AG04450 (cell line): ENCODE data around the genes SEPTIN7, ELMO1, GPR141 and STARD3NL.

DNA sequence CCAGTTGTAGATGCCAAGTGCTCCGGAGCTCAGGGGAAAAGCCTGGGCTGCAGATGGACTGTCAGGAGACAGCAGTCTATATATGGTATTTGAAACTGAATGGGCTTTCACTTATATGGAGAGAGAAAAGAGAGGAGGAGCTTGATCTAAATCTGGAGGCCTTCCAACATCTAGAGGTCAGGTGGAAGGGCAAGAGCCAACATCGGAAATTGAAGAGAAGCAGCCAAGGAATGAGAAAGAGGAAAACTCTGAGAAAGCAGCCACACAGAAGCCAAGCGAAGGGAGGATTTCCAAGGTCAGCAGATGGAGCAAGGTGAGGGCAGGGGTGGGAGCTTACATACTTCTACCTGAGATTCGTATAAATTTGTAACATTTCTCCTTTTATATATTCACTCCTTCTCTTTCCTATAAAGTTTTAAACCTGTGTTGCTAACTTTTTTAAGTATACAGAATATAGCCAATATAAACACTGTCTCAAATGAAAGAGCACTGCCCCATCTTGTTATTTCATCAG lies 350.6 kb upstream of the BMPER start:
- CAGE, long polyA plus RNA, result no peak
- RRBS, result no CpG with 5 or more reads among the region's 4 CpGs

DNA sequence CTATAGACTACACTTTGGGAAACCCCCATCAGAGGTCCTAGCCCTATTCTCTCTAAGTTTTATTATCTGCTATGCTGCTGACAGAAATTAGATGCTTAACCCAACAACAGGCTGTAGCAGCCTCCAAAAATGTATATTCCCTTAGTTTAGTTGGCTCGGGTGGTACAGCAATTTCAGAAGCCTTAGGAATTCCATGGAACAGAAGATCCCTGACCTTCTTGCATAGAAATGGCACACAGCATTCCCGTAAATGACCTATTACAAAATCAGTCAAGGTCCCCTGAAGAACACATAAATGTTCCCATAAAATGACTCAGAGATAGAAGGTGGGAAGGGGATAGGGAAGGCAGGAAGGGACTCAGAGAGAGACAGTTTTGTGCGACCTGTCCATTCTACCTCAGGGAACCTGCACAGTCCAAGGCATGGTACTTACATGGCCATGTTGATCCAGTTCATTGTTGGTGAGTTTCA lies 9.3 kb downstream of the TBX20 start:
- CAGE, long polyA plus RNA, result no peak
- RRBS, result no CpG with 5 or more reads among the region's 3 CpGs

DNA sequence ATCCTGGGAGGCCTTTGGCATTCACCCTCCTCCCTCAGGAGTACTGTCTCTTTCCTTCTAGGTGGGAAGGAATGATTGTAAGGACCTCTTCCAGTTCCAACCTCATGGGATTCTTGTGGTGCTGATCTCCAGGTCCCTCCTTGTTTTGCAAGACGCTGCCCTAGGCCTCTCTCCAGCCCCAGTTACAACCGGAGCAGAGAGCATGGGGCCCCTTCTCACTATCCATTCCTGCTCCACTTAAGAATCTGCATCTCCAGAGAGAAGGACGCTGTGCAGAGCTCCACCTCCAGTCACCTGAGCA lies 132.8 kb upstream of the TBX20 start:
- CAGE, long polyA plus RNA, result no peak
- RRBS, result no CpG with 5 or more reads among the region's 3 CpGs

DNA sequence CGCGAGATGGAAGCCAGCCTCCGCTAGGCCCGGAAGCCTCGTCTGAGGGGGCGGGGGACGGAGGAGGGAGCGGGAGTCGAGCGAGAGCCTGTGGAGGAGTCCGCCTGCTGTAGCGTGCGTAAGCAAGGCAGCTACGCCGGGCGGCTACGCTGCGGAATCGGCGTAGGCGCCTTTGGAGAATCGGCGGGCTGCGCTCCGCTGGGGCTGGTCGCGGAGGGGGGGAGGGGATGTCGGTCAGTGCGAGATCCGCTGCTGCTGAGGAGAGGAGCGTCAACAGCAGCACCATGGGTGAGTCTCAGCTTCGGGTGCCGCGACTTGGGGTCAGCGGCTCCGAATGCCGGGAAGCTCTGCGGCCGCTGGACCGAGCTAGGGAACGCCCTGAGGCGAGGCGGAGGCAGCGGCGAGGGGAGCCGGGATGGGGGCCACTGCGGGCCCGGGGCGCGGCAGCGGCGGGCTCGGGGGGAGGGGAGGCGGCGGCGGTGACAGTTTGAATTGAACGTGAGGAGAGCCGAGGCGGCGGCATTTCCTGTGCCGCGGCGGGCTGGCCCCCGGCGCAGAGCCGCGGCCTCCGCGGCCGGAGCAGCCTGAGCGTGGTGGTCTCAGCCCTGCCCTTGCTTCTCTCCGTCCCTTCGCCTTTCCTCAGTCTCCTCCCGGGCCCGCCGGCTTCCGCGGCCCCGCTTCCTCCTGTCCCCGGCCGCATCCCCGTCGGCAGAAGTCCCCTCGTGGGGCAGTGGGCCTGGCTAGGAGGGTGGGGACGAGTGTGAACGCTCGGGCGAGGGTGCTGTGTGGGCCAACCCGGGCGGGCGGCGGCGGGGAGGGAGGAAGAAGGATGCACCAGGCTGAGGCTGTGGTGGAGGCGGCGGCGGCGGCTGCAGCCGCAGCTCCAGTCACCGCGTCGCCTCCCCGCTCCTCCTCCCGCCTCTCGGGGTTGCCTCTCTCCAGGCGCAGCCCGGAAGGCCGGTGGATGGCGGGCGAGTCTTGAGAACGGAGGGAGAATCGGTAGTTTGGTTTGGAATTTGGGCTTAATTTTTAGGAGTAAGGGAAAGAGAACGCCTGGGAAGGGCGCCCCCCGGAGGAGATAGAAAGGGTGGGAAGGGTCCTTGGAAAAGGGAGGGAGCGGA lies at the start of gene SEPTIN7:
Gene SEPTIN7 (plus strand): TSS at position 75 of the 1,121 bp plus-strand sequence.
- CAGE, long polyA plus RNA, result start-site peak on the plus strand centred at position 163 of the sequence, 206 bp wide, 1,399 and 1,112 reads in 2 replicates
- RRBS, result 2% methylated on average over 49 of the region's 115 CpGs

DNA sequence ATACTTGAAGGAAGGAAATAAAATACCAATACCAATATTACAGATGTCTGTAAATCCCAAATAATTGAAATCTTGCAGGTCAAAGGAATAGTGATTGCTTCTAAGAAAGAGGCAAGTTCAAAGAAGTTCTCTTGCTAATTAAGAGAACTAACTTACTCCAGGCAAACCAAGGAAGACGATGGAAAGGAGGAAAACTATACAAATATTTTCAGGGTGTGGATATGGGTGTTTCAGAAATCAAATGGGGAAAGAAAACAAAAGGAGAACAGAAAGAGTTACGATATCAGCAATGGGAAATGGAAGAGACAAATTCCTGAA lies 87.0 kb downstream of the SEPTIN7 start:
- CAGE, long polyA plus RNA, result no peak
- RRBS, result no CpG with 5 or more reads among the region's 2 CpGs

DNA sequence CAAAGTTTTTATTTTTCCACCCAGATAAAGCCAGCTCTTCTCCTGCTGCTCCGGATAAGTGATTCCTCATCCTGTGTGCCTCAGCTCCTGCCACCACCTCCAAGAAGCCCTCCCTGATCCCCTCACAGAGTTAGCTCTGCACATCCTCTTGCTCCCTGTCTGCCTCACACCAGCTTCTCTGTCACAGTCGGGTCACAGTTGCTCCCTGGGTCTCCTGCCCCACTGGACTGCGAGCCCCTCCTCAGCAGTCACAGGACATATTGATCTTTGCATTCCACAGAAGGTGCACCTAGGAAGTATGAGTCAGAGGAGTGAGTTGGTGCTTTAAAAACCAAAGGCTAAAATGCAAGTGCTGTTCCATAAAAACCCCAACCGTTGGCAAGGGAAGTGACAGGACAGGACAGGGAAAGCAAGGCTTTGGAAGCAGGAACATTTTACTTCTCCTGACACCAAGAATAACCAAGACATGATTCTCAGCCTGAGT lies 36.6 kb upstream of the EEPD1 start:
- CAGE, long polyA plus RNA, result no peak
- RRBS, result no CpG with 5 or more reads among the region's 4 CpGs

DNA sequence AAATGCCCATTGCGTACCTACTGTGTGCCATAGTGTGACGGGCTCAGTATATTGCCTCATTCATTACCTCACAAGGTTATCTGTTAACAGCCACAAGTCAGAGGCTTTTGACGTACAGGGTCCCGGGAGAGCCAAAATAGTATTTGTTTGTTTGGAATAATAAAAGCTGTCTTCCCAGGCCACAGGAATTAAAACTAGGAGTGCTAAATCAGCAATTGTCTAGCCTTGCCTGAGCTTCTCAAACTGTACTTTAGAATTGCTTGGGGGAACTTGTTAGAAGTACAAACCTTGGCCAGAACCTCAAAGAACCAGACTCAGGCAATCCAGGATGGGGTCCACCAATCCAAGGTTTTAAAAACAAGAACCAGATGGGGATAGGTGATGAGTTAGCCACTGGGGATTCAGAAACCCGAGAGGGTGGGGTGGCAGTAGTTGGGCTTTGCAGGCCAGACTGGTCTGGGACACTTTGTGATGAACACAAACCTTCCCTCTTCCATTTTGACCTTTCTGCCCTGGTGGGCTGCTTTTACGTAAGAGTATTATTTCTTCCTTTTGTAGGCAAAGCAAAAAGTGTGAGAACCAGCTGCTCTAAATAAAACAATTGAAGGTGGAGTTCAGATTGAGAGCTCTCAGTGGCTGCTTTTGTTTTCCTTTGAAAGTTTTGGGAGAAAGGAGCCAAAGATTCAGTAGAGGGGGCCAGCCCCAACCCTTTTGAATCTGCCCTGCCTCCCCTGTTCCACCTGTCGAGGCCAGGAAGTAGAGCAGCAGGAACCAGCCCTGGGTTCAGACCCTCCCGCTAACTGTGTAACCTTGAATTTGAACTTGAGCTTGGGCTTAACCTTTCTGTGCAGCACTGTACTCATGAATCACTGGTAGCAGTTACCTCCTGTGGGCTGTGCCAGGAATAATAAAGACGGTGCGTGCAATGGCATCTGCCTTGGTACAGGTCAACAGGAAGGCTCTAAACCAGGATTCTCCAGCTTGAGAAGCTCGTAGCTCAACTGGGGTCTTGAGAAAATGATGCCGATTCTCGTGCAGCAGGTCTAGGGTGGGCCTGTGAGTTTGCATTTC lies 90.2 kb downstream of the MATCAP2 start:
- CAGE, long polyA plus RNA, result no peak
- RRBS, result no CpG with 5 or more reads among the region's 13 CpGs

- CAGE, long polyA plus RNA, result no peak
- RRBS, result no CpG with 5 or more reads among the region's 9 CpGs
These were observed 81.5 kb downstream of the MATCAP2 start for GRCh38 chr7:36285404-36286088.

- CAGE, long polyA plus RNA, result no peak
- RRBS, result no CpG with 5 or more reads among the region's 5 CpGs
These were observed 33.2 kb downstream of the MATCAP2 start for GRCh38 chr7:36333757-36334266.

GRCh38 chr7:37210964-37211604 lies 237.6 kb downstream of the ELMO1 start:
- CAGE, long polyA plus RNA, result no peak
- RRBS, result no CpG with 5 or more reads among the region's 13 CpGs

GRCh38 chr7:37416913-37417546 lies 31.6 kb downstream of the ELMO1 start:
- CAGE, long polyA plus RNA, result no peak
- RRBS, result no CpG with 5 or more reads among the region's 14 CpGs

GRCh38 chr7:37448341-37449404 lies at the start of gene ELMO1:
Gene ELMO1 (minus strand): TSS chr7:37448864.
- CAGE, long polyA plus RNA, result no peak
- RRBS, result 3% methylated on average over 27 of the region's 96 CpGs

DNA sequence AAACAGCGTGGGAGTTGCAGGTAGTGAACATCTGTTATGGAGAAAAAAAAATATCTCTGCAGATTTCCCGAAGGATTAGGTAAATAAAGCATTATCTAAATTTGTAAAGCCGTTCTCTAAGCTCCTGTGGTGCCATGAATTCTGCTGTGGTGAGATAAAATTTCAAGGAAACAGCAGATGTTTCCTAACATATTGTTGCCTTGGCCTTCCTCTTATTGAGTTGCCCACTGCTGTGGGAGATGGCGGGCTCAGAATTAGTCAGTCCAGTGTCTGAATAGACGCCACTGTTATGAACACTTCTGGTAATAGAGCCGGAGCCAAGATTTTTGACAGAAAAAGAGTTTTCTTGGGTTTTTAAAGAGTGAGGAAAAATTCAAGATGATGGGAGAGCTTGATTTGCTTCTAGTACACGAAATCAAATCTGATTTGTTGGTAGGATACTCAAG lies 82.6 kb upstream of the ELMO1 start:
- CAGE, long polyA plus RNA, result no peak
- RRBS, result no CpG with 5 or more reads among the region's 7 CpGs

DNA sequence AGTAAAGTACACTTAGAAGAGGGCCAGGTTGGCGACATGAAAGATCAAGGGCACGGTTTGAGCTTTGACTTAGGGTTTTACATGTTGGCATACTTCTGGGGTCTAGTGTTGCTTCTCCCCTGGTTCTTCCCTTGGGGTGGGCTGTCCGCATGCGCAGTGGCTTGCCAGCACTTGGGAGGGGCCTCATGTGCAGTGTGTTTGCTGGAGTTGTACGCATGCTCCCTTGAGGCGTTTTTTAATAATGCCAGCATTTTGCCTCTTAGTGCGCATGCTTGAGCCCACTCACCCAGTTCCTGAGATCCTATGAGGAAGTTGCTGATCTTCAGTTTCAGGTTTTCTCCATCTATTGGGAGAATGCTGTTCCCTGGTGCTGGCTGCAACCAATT lies 113.5 kb upstream of the GPR141 start:
- CAGE, long polyA plus RNA, result no peak
- RRBS, result no CpG with 5 or more reads among the region's 7 CpGs

- CAGE, long polyA plus RNA, result no peak
- RRBS, result no CpG with 5 or more reads among the region's 5 CpGs
These were observed 9.1 kb upstream of the GPR141 start for GRCh38 chr7:37674377-37675008.

- CAGE, long polyA plus RNA, result no peak
- RRBS, result no CpG with 5 or more reads among the region's 1 CpG
These were observed at the start of gene GPR141 for GRCh38 chr7:37683556-37683941. Gene GPR141 (plus strand): TSS chr7:37683766.

- CAGE, long polyA plus RNA, result no peak
- RRBS, result no CpG with 5 or more reads among the region's 13 CpGs
These were observed 966 bp downstream of the EPDR1 start for GRCh38 chr7:37921391-37921820.

- CAGE, long polyA plus RNA, result start-site peak on the plus strand at chr7:38178226-38178396, 290 and 329 reads in 2 replicates
- RRBS, result 2% methylated on average over 9 of the region's 67 CpGs
These were observed at the start of gene STARD3NL for GRCh38 chr7:38177584-38178694. Gene STARD3NL (plus strand): TSS chr7:38178245.

- CAGE, long polyA plus RNA, result no peak
These were observed 54.3 kb downstream of the STARD3NL start for GRCh38 chr7:38232376-38232764.

DNA sequence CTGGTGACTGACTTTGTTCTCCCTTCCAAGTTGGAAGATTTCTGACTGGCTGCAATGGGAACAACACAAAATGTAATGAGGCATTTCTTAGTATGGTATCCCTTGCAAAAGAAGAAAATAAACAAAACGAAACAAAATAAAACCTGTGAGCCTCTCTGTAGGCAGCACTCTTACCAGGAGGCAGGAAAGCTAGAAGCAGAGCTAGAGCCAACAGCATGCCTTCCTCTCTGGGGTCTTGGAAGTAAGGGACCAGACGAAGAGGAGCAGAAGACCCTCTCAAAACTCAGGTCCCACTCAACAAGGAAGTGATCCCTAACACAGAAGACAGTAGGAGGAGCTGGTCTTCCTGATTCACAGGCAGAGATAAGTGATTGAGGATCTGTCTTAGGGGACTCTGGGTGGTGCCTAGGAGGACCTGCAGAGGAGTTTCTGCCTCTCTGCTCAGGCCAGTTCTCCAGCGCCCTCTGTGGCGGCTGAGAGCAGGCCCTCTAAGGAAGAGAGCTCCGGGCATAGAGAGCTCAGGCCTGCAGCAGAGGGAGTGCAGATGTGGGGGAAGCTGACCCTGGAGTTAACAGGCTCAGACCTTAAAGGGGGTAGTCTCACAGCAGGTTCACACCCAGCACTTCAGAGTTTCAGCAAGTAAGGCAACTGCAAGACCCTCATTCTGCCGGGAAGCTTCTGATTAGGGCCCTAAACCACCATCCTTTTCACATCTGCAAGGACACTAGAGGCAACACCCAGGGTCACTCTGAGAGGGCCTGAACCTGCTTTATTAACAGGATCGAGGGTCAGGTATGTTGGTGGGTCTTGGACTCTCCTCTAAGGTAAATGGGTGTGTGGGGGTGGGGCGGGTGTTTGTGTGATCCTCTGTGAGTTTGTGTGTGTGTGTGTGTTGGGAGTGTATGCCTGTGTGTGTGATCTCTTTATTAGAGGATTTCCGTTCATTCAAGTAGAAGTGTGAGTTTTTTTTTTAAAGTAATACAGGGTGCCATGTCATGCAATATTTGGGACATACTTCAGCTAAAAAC lies 152.9 kb downstream of the STARD3NL start:
- CAGE, long polyA plus RNA, result no peak
- RRBS, result no CpG with 5 or more reads among the region's 9 CpGs